Bronchial lymph node (tissue), 1 donor: ENCODE measurements around a stretch of chr17.

DNA sequence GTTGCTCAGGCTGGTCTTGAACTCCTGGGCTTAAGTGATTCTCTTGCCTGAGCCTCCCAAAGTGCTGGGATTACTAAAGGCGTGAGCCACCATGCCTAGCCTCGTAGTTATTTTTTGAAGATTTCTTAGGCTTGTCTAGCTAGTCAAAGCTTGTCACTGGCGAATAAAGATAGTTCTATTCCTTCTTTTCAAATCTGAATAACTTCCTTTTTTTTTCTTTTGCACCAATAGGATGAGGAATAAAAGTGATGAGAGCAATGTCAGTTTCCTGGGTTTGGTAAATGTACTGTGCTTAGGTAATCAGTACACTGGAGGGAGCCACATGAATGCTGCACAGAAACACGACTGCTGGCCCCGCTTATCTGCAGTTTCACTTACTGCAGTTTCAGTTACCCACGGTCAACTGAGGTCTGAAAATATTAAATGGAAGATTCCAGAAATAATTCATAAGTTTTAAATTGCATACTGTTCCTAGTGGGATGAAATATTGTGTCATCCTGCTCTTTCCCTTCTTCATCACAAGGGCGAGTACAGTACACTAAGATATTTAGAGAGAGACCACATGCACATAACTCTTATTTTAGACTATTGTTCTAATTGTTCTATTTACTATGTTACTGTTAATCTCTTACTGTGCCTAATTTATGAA, 6.3 kb upstream of the LGALS3BP start:
- PRO-cap: unidirectional peak, plus-strand start at position 303 of the sequence

GRCh38 chr17:79033808-79034592, 10.0 kb downstream of the C1QTNF1 start:
- PRO-cap: no peak

DNA sequence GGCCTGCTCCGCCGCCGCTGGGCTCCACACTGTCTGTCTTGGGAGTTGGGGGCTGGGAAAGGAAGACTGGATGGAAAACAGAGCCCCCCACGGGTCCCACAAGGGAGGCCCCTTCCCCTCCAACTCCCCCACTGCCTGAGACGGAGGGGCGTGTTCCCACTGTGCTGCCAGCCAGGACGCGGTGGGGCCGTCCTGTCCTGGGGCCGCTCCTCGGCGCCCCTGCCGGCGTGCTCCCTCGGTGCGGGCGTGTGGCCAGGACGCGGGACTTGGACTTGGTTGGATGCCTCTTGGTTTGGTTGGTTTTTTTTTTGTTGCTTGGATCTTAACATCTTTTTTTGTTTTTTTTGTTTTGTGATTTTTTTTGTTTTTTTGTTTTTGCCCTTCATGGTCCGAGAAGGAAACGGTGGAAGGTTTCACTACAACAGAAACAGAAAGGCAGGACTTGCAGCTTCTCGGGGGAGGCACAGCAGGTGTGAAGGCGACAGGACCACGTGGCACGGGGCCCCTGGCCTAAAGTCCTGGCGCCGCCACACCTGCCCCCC, 15.9 kb downstream of the ENGASE start:
- PRO-cap: no peak

- PRO-cap: unidirectional peak, minus-strand start at chr17:79580282
Observed at GRCh38 chr17:79579999-79580368, 30.9 kb downstream of the RBFOX3 start.

DNA sequence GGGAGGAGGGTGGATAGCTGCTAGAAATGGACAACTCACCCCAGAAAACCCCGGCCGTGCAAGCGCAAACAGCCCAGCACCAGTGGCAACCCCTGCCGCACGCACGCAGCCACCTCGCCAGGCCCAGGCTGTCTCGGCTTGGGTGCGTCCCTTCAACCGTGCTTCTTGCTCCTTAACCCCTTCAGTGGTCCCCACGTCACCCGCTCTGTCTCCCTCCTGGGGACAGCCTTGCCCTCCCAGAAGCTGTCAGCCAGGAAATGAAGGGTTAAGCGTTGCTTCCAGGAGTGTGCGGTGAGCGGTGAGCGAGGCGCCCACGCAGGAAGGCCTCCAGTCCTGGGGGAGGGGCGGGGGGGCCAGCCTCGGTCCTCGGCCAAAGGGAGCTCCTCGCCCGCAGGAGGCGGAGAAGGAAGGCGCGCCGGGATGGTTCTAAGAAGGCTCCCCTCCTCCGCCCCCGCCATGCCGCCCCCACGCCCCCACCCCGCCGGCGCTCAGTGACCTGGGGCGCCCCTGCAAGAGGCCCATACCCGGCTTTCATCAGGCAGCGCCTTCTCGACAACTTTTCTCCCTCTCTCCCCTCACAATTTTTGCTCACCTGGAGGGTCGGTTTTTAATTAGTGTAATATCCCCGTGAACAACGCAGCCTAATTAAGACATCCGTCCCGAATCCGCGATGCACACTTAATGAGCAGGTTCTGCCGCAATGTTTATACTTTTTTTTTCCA, 2.2 kb downstream of the RBFOX3 start:
- PRO-cap: no peak

DNA sequence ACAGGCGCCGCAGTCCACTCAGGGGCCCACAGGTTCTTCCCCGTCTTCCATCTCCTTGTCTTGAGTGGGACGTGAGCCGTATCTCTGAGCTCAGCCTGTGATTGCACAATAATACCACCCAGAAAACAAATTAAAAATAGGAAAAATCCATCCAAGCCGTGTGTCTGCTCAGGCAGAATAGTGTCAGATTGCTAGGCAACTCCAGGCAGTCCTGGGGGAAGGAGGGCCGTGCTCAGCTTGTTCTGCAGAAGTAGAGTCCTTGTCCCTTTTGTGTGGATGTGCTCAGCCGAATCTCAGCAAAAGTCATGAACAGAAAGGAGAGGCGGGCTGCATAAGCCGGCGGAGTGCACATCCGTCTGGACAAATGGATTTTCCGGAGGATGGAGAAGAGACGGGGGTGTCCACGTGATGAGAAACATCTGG, 7.4 kb upstream of the RBFOX3 start:
- PRO-cap: no peak

DNA sequence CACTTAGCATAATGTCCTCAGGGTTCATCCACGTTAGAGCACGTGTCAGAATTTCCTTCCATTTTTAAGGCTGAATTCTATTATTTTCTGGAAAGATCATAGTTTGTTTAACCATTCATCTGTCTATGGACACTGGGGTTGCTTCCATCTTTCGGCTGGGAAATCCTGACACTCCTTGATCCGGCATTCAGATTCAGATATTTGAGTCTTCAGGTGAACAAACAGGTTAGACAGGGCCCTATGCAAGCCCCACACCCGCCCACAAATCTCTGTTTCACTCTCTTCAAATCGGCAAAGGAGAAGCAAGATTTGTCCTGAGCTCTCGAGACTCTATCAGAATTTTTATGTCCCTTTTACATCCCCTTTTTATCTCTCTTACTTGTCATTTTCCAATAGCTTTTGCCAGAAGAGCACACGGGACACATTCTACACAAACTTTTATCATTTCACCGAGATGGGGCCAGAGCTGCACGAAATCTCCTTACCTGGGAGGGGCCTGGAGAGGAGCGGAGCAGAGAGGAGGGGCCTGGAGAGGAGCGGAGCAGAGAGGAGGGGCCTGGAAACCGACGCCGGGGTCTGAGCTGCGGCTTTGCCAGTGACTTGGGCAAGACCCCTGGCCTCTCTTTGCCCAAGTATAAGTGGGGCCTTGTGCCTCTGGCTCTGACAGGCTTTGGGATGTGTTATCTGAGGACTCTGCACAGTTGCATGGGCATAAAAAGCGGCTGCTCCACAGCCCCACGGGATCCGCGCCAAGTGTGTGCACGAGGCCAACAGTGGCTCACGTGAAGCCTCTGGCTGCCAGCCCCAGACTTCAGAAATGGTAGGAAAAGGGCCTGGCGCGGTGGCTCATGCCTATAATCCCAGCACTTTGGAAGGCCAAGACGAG, 54.3 kb upstream of the RBFOX3 start:
- PRO-cap: no peak

DNA sequence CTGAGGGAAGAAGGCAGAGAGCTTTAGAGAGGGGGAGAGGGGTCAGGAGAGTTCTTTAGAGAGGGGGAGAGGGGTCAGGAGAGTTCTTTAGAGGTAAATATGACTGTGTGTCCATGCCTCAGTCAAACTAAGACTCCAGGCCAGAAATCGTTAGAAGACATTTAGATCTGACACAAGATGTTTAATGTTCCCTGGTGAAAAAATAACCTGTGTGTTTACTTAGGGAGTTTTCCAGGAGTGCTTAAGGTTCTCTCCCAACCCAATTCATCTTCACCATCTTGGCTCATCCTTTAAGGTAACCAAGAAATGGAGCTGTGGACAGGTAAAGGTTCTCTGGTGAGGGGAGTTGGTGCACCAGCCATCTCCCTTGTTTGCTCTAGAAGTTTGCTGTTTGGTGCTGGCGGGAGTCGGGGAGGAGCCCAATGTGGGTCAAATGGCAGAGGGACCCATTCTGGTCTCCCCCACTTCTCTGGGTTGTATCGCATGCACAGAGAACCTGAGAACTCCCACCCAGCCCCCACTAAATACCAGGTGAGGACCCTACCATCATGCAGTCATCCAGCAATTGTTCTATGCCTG, 9.7 kb downstream of the CBX4 start:
- PRO-cap: no peak

- PRO-cap: no peak
Observed at GRCh38 chr17:79833830-79834370, 5.3 kb downstream of the CBX4 start.

DNA sequence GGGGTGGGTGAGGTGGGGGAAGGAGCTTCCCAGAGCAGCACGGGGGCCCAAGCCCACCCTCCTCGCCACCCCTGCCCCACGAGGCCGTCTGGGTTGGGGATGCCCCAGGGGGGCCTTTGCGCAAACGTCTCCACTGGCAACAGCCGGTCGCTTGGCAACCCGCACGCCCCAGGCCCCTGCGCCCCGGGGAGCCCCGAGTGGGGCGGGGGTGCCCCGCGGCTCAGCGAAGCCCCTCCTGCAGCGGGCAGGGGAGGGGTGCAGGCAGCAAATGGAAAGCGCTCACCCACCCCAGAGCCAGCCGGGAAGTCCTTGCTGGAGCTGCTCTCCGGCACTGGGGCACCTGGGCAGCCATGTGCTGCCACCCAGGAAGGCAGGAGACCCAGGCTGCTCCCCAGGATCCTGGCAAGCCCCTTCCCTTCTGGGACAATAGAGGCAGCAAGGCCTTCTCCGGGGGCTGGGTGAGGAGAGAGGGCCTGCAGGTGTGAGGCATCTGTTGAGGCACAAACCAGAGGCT, 80.7 kb upstream of the CBX4 start:
- PRO-cap: no peak

DNA sequence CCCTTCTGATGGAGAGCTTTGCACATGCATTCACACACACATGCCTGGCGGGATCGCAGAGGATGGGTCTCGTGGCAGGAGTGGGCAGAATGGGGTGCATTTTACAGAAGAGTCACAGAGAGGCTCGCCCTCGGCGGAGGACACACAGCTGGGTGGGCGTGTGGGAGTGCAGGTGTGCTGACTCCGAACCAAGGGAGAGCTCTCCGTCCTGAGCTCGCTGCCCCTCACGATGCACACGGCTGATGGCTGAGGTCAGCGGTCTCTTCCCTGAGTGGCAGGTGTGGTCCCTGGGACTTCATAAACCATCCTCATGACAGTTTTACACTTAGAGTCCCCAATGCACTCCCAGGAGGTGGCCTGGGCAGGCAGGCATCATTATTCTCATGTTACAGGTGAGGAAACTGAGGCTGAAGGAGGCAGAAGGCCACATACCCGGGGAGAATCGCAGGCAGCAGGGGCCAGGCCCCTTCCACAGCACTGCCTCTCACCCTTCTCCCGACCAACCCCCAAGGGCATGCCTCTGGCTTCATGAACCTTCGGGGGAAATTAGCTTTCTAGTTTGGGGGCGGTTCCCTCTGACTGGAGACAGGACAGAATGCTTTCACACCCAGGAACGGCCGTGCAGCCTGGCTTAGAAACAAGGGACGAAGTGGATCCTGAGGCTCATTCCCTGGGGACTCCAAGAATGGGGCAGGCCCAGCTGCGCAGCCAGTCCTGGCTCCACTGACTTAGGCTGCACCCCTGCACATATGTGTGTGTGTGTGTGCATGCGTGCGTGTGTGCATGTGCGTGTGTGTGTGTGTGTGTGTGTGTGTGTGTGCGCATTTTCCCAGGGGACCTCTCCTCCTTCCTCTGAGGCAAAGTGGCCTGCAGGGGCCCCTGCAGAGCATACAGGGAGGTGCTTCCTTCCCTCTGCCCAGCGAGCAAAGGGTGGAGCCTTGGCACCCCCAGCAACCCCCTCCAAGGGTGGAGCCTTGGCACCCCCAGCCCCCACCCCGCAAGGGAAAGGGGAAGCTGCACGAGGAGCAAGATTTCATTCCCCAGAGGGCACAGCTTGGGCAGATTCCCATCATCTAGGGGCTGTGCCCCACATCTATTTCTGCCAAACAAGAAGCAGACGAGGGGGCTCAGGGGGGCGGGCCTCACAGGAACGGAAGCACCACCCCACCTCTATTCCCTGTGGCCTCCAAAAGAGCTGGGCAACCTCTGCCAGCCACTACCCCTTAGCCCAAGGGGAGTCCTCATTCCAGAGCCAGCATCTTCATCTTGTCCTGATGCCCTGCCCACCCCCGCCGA, 97.3 kb upstream of the CBX4 start:
- PRO-cap: no peak

- PRO-cap: unidirectional peak, plus-strand start at chr17:79983713
Observed at GRCh38 chr17:79983490-79983956, 52.1 kb downstream of the TBC1D16 start.

DNA sequence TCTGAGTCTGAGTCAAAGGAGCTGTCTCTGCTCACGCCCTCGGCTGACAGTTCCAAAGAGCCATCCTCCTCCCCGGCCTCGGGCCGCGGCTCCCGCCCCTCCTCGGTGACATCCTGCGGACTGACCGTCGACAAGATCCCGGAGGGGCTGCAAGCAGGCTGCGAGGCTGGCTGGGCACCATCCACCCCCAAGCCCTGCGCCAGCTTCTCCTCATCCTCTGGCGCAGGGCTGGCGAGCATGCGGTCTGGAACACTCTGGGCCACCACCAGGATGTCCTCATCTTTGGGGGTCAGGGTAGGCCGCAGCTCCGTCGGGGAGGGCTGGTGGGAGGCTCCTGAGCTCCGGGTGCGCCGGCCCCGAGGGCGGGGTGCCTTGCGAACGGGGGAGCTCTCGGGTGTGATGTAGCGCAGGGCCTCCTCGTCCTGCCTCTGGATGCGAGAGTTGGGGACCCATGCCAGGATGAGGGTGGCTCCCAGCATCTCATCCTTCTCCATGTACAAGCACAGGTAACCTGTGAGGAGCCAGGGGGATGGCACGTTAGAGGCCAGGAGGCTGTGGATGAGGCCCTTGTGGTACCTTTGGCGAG, 25.3 kb downstream of the TBC1D16 start:
- PRO-cap: no peak

- PRO-cap: no peak
Observed at GRCh38 chr17:80049921-80050351, 13.5 kb downstream of the CCDC40 start.

DNA sequence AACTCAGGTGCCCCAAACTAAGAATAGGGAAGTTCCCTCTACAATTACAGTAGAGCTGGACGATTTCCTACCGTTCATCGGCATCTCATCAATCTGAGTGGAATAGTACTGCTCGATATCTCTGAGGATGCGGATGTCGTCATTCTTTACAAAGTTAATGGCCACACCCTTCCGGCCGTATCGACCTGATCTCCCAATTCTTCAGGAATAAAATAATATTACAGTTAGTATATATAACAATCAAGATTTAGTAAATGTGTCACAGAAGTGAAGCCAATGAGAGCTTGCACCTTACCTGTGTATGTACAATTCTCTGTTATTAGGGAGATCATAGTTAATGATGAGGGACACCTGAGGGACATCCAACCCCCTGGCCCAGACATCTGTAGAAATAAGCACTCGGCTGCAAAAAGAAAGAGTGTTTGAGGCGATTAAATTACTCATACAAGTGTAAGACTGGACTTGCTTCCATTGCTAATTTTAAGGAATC, 10.9 kb downstream of the EIF4A3 start:
- PRO-cap: no peak

DNA sequence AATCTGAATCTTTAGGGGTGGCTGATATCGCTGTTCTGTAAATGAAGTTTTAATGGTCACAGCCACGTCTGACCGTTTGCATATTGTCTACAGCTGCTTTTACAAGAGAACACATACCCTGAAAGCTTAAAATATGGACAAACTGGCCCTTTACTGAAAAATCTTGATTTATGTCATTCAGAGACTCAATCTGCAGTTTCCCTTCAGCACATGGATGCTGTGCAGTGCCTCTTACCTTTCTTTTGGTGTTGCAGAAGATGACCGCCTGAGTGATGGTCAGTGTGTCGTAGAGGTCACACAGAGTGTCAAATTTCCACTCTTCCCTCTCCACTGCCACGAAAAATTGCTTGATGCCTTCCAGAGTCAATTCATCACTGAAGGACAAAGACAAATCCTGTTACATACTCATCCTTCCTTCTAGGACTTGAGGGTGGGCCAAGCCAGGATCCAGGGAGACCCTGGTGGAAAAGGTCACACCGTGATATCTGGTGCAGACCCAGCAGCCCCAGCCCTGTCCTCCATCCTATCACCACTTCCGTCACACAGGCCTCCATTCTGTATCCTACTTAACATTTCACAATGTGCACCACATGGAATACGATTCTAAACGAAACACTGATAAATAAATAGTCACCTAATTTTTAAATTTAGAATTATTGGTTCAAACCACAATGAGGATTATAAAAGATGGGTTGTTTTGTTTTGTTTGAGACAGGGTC, 8.9 kb downstream of the EIF4A3 start:
- PRO-cap: no peak

- PRO-cap: unidirectional peak, plus-strand start at chr17:80219649; unidirectional peak, plus-strand start at chr17:80219735; unidirectional peak, plus-strand start at chr17:80219834
Observed at GRCh38 chr17:80219065-80220032, 784 bp downstream of the SGSH start.

- PRO-cap: no peak
Observed at GRCh38 chr17:80253880-80254250, 6.8 kb upstream of the RNF213 start.

DNA sequence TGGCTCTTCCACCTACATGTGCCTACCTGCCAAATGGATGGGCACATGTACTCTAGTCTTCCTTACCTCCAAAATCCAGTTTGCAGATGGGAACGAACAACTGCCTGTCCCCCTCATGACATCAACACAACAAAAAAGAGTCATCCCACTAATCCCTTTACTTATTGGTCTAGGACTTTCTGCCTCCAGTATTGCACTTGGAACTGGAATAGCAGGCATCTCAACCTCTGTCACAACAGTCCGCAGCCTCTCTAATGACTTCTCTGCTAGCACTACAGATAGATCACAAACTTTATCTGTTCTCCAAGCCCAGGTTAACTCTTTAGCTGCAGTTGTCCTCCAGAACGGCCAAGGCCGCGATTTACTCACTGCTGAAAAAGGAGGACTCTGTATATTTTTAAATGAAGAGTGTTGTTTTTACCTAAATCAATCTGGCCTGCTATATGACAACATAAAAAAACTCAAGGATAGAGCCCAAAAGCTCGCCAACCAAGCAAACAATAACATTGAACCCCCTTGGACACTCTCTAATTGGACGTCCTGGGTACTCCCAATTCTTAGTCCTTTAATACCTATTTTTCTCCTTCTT, 8.0 kb upstream of the ENDOV start:
- PRO-cap: no peak

DNA sequence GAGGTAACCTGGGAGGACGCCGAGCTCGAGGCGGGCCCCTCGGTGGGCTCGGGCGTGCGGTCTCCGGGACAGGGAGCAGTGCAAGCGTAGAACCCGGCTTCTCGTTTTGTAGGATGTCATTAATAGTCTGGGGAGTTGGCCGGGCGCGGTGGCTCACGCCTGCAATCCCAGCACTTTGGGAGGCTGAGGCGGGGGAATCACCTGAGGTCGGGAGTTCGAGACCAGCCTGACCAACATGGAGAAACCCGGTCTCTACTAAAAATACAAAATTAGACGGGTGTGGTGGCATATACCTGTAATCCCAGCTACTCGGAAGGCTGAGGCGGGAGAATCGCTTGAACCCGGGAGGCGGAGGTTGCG, 832 bp downstream of the ENDOV start:
- PRO-cap: no peak